SEM (cell line): ENCODE results near the genes OR10G4, PANX3 and ROBO3.

DNA sequence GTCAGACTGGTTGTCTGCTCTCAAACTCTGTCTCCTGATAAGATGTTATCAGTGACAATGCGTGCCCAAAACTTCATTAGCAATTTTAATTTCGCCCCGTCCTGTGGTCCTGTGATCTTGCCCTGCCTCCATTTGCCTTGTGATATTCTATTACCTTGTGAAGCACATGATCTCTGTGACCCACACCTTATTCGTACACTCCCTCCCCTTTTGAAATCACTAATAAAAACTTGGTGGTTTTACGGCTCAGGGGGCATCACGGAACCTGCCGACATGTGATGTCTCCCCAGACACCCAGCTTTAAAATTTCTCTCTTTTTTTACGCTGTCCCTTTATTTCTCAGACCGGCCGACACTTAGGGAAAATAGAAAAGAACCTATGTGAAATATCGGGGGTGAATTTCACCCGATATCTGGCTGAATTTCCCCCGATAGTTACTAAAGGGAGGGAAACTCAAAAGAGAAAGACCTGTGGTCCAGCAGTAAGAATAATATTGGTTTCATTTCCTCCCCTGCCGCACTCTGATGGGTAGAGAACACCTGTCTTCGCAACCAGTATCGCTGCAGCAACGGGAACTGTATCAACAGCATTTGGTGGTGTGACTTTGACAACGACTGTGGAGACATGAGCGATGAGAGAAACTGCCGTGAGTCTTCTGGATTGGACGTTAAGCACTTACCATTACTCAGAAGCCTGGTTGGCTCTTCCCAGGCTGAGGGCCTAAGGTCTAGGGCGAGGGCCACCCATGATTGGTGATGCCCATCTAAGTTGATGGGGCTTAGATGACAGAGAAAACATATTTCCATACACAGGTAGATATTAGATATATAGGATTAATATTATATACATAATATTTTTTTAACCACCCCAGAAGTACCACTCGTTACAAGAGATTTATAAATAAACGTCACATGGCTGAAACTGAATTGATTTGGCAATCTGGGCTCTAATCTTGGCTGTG lies 117.8 kb downstream of the SORL1 start:
- PRO-cap: no peak

DNA sequence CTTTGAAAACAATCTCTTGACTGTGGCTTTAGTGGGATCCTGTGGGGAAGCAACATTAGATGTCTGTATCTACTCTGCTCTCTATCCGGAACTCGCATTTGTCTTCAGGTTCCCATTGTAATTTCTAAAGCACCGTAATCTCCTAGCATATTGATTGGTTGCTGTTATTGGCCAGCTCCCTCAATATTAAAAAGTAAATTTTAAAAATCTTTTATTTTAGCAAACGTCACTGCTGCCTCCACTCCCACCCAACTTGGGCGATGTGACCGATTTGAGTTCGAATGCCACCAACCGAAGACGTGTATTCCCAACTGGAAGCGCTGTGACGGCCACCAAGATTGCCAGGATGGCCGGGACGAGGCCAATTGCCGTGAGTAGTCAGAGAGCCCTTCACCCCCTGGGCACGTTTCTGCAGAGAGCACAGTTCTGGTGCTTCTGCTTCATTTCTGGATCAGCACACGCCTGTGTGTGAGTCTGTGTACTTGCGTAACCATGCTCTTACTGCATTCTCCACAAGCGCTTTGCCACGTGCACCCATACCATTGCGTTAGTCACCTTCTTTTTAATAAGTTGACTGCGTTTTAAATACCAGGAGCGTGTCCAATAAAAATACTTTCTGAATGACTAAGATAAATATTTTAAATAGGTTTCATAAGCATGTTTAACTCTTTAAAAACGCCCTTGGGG lies 143.4 kb downstream of the SORL1 start:
- PRO-cap: no peak

GRCh38 chr11:121612475-121612990 lies 160.4 kb downstream of the SORL1 start:
- PRO-cap: no peak

DNA sequence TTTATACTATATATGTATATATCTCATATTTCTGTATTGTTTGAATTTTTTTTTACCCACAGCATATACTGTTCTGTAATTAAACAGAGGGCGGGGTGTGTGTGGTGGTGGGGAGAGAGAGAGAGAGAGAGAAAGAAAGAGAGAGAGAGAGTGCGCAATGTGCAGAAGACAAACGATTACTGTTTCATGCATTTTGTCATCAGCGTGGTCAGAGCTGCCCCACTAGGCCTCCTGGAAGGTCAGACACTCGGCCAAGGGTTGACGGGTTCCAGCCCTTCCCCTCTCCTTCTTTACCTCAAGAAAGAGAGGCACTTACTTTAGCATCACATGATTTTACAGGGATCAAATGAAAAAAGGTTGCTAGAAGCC lies 269.8 kb downstream of the SORL1 start:
- PRO-cap: no peak

GRCh38 chr11:122095845-122096432 lies 20.1 kb downstream of the BLID start:
- PRO-cap: no peak

DNA sequence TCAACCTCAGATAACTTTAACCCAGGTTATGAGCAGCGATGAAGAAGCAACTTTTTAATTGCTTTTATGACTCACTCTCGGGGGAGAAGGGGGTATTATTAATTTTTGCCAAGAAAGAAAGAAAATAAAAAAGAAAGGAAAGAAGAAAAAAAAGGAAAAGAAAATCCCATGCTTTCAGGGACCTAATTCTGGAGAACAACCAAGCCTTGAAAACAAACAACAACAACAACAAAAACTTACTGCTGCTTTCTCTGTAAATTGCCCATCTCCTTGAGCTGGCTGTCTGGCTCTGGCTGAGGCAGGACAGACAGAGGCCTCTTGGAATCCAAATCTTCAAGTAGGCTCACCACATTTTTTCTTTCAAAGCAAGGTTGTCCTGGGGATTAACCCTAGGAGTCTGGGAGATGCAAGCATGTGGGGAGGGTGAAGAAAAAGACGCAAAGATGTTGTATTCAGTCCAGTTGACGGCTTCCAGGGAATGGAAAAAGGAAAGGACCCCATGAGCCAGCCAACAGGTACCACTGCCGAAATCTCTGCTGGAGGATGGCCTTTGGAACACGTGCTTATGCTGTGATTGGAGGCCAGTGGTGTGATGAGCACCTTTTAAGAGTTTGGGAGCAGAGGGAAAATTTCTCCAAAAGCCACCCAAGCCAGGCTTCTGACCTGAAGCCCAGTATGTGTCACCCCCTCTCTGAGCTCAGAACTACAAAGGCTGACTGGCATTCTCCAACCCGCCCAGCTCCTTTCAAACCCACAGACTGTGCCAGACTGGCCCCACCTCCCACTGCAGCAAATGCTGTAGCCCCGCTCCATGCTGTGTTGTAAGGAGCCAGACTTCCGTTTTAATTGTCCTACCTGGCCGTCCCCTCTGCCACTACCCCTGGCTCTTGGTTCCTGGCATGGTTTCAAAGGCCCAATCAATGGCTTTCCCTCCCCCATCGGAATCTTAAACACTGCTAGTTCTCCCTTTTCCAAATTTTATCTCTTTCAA lies 10.9 kb downstream of the BLID start:
- PRO-cap: no peak

DNA sequence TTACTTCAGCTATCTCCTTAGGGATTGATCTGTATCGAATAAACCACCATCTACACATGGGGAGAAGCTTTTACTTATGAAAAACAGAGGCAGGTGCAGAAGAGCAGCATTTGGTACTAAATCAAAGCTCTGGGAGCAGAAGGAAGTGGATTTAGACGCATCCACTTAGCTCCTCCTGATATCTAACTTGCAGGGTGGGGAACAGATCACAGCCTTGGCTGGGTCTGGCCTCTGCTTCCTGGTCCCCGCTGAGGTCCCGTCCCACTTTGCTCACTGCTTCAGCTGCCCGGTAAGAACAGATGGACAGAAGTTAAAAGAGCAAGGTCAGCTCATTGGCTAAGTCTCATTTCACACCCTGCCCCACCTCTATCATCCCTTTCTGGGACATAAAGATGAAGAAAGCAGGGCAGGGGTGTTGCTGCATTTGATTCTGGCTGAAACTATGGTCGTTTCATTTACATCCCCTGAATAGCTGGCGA lies 250.0 kb upstream of the BLID start:
- PRO-cap: no peak

DNA sequence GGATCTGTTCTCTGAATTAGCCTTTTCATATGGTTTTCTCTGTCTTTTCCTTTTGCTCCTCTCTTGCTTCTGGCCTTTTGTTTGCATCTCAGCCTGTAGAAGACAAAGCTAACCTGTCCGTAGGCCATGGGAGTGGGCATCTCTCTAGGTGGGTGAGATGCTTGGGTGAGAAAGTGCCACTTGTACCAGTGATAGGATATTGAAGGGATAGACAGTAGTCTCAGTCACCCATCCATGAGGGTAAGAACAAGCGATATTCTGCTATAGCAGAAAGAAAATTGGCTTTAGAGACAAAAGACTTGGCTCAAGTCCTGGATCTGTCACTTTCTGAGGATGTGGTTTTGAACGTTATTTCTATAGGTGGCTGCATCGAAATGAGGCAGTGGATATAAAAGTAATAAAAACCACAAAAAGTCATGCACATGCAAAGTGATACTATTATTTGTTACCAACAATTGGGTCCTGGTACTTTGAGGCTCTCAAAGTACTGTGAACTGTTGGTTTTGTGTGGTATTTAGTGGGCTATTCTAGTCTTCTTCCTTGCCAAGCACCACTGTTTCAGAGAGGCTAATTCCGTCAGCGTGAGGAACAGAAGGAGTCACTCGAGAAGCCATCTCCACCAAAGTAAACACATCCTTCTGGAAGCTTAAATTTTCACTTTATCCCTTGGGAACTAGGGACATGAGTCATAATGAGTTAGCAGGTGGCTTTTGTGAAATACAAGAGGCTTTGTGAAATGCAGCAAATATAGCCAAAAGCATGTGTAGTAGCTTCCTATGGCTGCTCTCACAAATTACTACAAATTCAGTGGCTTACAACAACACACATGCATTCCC lies 13.0 kb downstream of the UBASH3B start:
- PRO-cap: bidirectional peak, plus-strand start at position 570 of the sequence, minus-strand start at position 260 of the sequence

GRCh38 chr11:122756248-122756858 lies 81.9 kb upstream of the CRTAM start:
- PRO-cap: unidirectional peak, plus-strand start at chr11:122756716

- PRO-cap: no peak
Measured at GRCh38 chr11:123054131-123054878, 7.6 kb downstream of the HSPA8 start.

- PRO-cap: bidirectional peak, plus-strand start at chr11:123062341, minus-strand start at chr11:123062136; unidirectional peak, plus-strand start at chr11:123062635; bidirectional peak, plus-strand start at chr11:123063037, minus-strand start at chr11:123062992; bidirectional peak, plus-strand start at chr11:123063207, minus-strand start at chr11:123063140
Measured at GRCh38 chr11:123062258-123063312, 649 bp upstream of the HSPA8 start.

- PRO-cap: no peak
Measured at GRCh38 chr11:123073163-123073948, 11.4 kb upstream of the HSPA8 start.

DNA sequence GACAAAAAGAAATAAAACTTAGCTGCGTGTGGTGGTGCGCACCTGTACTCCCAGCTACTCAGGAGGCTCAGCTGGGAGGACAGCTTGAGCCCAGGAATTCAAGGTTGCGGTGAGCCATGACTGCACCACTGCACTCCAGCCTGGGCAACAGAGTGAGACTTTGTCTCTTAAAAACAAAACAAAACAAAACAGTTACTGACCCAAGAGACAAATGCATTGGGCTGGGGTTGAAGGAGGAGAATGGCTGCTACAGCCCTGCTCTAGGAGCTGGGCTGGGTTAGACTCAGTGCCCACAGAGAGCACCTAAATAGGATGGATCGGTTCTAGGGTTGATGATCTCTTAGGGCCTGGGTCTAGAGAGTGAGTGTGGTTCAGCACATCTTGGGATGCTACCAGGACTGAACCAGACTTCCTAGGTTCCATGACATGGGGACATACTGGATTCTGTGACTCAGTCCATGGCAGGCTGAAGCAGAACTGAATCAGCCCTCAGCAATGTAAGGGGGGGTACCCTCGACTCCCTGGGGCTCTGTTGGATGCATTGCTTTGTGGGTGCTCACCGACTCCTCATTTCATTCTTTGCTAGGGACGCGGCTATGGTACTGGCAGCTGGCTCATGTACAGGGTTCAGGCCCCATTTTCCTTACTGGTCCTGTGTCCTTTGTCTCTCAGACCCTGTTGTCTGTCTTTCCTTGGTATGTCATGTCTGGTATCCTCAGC lies 883 bp upstream of the GRAMD1B start:
- PRO-cap: no peak

- PRO-cap: no peak
Measured at GRCh38 chr11:123587536-123587976, 66.9 kb downstream of the SCN3B start.

DNA sequence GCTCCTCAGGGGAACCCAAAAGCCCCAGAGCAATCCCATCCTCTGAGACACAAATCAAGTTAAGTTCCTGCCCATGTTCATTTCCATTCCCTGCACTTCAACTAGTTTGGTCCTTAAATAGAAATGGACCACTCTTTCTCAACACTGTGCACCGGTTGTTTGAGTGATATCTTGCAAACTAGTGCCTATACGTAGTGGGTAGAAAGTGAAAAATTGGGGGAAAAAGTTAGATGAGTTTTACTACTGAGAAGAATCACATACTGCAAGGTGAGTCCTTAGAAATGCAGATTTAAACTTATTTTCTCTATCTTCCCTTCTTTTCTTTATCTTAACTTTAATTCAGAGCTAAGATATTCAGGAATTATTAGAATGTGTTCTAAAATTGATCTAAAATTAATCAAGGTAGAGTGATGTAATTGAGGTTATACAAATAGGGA lies at the start of gene OR10G4:
Gene OR10G4 (plus strand): TSS at position 152 of the 437 bp plus-strand sequence.
- PRO-cap: no peak

DNA sequence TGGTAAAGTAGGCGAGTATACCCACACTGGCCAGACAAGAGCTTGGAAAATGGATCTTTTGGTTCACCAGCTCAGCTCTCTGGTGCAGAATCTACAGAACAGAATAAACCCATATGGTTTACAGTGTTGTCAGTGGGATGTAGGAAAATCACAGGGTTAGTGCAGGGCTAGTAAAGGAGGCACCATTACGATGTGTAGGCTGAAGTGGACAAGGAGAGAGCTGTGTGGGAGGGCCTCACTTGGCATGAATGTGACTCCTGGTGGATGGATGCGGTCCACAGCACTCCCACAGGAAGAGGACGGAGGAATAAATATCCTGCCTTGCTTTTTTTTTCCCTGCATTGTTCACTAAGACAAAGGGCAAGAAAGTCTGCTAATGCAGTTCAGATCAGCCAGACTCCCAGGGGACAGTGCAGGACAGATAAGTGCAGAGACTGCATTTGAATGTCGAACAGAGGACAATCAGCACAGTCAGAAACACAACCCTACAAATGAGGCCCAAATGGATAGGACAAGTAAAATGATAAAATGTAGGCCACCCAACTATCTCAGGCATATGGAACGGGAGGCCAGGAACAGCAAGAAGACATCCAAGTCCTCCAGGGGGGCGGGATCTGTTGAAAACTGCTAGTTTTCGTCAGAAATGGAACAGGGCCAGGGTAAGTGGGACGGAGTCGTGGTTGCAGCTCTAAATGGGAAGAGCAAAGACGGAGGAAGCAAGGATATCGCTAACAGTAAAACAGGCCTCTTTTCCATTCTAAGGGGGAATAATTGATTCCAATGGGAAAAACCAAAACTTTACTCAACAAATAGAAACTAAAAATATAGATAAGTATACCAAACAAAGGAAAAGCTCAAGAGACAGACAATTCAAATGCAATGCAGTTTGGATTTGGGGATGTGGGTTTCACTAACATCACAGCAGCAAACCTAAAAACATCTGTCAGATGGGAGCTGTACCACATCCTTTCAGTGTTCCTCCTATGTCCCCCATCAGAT lies 25.2 kb upstream of the OR8B8 start:
- PRO-cap: no peak

GRCh38 chr11:124538026-124538287 lies 5.5 kb downstream of the OR8B12 start:
- PRO-cap: no peak

DNA sequence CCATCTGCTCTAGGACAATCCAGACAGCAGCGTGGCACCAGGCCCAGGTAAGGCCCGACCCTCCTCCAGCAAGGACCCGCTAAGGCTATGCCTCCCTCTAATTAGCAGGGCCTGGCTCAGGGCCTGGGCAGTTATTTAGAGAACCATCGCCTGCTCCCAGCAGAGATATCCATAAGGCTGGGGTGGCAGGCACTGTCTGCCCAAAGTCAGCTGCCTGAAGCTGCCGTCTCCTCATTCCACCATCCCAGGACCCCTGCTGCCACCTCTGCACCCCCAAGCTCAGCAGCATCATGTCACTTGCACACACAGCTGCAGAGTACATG lies at the start of gene PANX3:
Gene PANX3 (plus strand): TSS at position 162 of the 323 bp plus-strand sequence.
- PRO-cap: no peak

- PRO-cap: no peak
Measured at GRCh38 chr11:124865131-124865549, at the start of gene ROBO3. Gene ROBO3, plus strand, starts transcription at chr11:124865432.

DNA sequence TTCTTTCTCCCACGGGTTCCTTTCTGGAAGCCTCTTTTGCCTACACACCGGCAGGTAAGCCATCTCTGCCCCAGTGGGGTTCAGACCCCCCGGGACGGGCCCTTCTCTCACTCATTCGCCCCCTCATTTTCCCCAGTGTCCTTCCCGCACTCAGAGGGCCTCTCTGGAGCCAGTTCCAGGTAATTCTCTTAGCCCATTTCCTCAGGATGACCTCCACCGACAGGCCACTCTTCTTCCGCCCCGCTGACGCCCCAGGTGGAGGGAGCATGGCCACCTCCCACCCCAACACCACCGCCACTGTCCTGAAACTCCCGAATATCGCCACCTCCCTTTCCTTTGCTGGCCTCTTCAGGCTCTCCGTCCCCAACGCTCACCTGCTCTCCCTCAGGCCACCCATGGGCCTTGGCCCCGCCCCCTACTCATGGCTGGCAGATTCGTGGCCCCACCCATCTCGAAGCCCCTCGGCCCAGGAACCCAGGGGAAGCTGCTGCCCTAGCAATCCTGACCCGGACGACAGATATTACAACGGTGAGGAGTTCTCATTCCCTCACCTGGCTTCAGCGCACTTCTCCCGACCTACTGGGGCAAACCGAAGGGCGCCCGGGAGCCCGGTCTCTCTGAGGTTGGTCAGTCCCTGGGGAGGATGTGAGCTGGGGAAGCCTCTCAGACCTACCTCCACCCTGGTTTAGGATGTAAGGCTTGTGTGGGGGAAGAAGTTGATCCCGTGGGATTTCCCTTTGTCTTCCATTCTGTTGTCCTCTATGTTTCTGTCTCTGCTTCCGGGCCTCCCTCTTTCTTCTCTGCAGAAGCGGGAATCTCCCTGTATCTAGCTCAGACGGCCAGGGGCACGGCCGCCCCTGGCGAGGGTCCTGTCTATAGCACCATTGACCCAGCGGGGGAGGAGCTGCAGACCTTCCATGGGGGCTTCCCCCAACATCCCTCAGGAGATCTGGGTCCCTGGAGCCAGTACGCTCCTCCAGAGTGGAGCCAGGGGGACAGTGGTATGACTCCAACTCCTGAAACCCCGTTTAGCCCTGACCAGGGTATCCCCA lies 12.2 kb downstream of the ROBO3 start:
- PRO-cap: no peak